Renal cortical epithelial cell (primary cell): ENCODE measurements around a stretch of chr14.

- RRBS, result no CpG with 5 or more reads among the region's 9 CpGs
These were observed 17.6 kb upstream of the RCOR1 start for GRCh38 chr14:102574860-102575268.

DNA sequence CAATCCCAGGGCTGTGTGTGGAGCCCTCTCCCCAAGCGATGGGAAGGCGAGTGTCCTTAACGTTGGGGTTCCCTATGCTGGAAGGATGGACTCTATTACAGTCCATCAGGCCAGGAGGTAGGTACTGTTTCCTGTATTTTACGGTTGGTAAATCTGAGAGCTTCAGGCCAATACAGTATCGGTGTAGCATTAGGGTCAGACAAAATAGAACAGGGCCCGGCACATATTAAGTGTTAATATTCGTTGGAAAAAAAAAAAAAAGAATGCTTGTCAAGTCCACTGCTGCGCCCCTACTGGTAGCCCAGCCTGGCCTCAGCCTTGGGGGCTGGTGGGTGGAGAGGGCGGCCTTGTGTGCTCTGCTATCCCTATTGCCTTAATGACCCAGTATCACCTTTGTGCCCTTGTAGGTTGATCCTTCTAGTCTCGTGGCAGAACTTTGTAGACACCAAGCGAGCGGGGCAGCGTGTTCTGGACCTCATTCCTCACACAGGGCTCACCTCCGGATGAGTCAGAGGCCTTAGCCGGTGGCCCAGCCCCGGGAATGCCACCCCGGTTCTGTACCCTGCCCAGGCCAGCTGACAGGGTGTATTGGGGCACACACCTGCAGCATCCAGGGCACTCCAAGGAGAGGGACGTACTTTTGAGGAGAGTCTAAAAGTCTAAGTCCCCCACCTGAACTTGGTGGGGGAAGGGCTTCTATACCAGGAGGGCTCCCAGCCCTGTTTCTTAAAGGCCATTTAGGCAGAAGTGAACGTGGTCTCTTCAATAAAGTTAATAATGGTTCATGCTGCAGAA lies 1.8 kb upstream of the RCOR1 start:
- RRBS, result no CpG with 5 or more reads among the region's 19 CpGs

GRCh38 chr14:102707222-102707550 lies 70.1 kb upstream of the TRAF3 start:
- RRBS, result no CpG with 5 or more reads among the region's 3 CpGs

DNA sequence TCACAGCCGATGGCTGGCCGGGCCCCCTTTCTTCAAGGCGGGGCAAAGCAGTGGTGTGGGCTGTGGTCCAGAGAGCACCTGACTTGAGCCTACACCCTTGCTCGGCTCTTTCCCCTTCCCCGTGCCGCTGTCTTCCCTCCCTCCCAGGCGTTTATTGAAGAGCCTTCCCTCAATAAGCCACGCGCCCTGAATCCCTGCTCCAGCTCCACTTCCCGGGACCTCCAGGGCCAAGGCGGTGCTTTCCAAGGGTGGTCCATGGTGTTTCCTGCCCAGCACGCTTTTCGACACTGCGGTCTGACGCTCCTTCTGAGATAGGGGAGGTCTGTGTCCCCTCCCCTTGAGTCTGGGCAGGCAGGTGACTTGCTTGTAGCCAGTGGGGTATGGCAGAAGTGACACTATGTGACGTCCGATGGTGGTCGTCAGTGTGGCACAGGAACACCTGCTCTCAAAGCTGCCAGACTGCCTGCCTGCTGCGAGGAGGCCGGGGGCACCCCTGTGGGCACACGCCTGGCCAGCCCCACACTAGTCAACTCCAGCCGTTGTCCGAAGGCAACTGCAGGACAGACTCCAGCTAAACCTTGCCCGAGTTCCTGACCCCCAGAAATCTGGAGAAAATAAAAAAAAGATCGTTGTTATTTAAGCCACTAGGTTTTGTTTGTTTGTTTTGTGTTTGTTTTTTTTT lies 16.1 kb upstream of the TRAF3 start:
- RRBS, result no CpG with 5 or more reads among the region's 25 CpGs

- RRBS, result no CpG with 5 or more reads among the region's 7 CpGs
These were observed 9.0 kb upstream of the TRAF3 start for GRCh38 chr14:102768246-102768641.

- RRBS, result no CpG with 5 or more reads among the region's 33 CpGs
These were observed 1.0 kb upstream of the TRAF3 start for GRCh38 chr14:102775955-102776878.

GRCh38 chr14:102776879-102777227 lies 396 bp upstream of the TRAF3 start:
- RRBS, result 5% methylated on average over 6 of the region's 56 CpGs

DNA sequence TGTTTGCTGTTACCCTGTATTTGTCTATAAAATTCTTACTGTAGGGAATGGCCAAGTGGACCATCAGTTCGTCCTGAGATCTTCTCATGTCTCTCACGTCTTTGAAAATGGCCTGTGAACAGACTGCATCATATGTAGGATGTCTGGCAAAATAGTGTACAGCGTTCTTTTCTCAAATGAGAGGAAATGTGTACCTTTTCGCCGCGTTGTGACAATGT lies 1.4 kb downstream of the TRAF3 start:
- RRBS, result no CpG with 5 or more reads among the region's 6 CpGs

DNA sequence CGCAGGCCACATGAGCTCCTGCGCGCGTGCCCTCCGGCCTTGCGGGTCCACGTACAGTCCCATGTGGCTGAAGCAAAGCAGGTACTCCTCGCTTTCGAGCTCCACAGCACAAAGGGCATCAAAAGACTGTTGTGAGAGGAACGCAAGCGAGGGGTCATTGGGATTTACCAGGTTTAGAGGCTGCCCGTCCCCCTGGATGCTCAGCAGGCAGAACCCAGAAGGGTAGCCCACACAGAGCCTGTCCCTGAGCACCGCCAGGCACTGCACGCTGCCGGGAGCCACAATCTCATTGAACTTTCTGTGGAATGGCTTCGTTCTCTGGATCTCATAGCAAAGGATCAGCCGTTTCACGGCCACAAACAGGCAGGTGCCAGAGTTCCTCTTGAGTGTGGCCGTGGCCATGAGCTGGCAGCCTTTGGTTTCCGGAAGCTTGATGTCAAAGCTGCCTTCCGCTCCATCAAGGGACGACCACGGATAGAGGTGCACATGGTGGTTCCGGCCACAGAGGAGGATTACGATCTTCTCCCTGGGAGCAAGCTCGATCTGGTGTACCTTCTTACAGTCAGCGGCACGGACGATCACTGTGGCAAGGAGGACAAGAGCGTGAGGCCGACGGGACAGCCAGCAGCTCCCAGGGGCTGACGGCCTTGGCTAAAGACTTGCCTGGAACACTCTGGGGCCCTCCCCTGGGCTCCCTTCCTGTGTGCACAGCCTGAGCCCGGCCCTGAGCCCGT lies 21.6 kb downstream of the AMN start:
- RRBS, result 93% methylated on average over 7 of the region's 35 CpGs

GRCh38 chr14:102970028-102970568 lies 47.6 kb downstream of the AMN start:
- RRBS, result no CpG with 5 or more reads among the region's 15 CpGs

GRCh38 chr14:103051356-103051782 lies 6.0 kb downstream of the CDC42BPB start:
- RRBS, result no CpG with 5 or more reads among the region's 3 CpGs

- RRBS, result 0% methylated on average over 2 of the region's 10 CpGs
These were observed 1.6 kb downstream of the CDC42BPB start for GRCh38 chr14:103055704-103056200.

- RRBS, result 3% methylated on average over 17 of the region's 26 CpGs
These were observed 9.1 kb upstream of the LBHD2 start for GRCh38 chr14:103074806-103075431.

DNA sequence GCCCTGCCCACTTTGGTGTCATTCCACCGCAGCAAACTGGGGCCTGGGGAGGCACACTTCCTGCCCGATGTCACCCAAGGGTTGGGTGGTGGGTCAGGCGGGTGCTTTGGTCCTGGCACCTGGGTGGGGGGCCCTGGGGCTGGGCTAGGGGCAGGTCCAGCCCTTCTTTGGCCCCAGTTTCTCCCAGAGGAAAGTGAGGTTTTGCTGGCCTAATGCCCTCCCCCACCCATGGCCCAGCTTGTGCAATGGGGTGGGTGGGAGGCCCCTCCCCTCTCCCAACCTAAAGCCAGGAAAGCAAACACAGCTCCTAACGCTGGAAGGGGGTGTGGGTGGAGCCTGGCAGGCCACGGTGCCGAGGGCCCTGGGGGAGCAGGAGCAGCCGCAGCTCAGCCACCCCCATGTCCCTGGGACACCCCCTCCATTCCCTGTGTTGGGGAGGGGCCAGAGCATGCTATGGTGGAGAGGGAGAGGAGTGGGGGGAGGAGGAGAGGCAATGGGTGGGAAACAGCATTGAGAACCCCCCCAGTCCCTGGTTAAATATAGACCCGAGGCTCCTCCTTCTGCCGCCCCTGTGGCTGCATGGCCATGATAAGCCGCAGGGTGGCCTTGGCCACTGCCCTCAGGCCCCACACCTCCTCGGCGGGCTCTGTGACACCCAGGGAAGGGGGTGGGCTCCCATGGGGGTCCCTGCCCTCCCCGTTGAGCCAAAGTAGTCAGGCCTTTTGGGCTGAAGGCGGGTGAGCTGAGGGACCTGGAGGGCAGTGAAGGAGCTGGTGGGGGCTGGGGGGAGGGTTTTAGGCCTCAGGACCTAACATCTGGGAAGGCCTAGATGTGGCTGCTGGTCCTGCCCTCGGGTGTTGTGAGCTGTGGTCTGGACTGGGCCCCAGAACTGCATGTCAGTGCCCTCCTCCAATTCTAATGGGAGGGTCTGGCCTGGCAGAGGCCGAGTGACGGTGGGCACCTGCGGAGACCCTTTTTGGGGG lies 4.8 kb downstream of the EXOC3L4 start:
- RRBS, result no CpG with 5 or more reads among the region's 18 CpGs

DNA sequence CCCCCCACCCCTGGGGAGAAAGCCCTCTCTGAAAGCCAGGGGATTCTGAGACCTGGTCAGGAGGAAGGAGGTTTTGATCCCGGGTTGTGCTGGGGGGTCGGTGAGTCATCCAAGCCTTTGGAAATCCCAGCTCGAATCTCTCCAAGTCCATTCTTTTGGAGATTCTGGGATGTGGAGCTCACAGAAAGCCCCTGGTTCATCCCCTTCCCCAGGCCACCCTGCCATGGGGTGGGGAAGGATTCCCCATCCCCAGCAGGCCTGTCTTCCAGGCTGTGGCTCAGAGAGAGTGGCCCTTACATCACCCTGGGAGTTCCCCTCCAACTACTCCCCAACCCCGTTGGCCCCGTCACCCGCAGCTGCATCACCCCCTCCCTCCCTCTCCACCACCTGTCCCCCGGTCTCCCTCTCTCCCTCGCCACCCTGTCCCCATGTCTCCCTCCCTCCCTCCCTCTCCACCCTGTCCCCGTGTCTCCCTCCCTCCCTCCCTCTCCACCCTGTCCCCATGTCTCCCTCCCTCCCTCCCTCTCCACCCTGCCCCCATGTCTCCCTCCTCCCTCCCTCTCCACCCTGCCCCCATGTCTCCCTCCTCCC lies 14.3 kb downstream of the EXOC3L4 start:
- RRBS, result no CpG with 5 or more reads among the region's 9 CpGs

- RRBS, result no CpG with 5 or more reads among the region's 17 CpGs
These were observed 6.6 kb upstream of the TNFAIP2 start for GRCh38 chr14:103116631-103117093.

DNA sequence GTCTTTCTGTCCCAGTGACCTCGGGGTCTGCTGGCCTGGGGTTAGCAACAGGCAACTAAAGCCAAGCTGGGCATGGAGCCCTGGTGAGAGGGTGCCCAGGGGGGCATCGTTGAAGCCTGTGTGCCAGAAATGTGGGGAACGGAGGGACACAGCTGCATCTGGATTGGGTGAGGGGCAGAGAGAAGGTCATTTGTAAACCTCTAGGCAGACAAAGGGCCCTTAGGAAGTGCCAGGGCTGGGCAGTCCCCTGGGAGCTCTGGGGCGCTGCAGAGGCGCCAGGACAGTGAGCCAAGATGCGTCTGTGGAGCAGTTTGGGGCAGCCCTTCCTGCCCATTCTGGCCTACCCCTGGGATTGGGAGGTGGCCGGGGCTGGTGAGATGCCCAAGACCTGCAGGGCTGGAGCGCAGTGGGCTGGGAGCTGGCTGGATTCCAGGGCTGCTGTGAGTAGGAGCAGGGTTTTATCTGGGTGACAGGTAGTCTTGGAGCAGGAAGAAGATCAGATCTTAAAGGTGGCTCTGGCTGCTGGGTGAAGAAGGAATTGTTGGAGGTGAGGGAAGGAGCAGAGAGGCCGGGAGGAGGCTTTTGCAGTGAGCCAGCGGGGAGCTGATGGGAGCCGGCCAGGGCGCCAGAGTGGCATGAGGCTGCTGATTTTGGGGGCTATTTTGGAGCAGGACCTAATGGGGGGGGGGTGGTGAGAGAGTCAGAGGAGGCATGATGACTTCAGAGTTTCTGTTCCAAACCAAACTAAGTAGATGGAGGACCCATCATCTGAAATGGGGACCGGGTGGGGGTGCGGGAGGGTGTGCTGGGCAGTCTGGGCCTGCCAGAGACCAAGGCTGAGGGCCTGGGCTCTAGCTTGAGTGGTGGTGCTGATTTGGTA lies 5.8 kb downstream of the TNFAIP2 start:
- RRBS, result 62% methylated on average over 2 of the region's 14 CpGs

DNA sequence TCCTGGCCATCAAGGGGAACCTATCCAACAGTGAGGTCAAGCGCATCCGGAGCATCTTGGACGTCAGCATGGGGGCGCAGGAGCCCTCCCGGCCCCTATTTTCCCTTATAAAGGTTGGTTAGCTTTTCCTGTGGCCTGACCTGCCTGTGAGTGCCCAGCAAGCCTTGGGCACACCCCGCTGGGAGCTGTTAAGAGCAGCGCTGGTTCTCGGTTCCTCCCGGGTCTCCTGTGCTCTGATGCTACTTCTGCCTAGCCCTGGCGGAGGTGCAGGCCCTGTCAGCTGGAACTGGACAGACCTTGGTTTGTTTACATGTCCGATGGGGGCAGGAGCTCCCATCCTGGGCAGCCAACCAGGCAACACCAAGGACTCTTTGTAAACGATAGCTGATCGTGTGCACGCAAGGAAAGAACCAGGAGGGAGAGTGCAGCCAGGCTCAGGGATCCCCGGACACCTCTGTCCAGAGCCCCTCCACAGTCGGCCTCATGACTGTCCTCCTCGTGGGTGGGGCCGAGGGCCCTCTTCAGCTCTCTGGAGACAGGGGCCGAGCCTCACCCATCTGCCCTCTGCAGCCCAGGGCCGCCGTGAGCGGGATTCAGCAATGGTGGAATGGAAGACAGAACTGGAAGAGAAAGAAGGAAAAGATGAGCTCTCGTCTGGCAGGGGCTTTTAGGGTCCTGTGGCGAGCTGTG lies 12.1 kb downstream of the TNFAIP2 start:
- RRBS, result 92% methylated on average over 3 of the region's 24 CpGs

GRCh38 chr14:103160807-103161483 lies 37.7 kb downstream of the TNFAIP2 start:
- RRBS, result no CpG with 5 or more reads among the region's 5 CpGs

DNA sequence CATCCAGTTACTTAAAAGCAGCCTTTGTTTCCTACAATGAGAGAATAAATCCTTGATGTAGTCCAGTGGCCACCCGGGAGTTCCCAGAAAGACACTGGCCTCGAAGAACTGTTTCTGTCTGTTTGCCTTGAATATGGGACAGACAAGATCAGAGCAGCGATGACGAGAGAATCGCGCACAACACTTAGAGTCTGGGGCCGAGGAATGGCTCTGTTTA lies 102.3 kb downstream of the TNFAIP2 start:
- RRBS, result no CpG with 5 or more reads among the region's 7 CpGs